ENCODE data around the gene NOP14.

GRCh38 chr4:2382801-2383483 lies 35.5 kb downstream of the ZFYVE28 start:
- PRO-cap, result no peak

GRCh38 chr4:2387009-2387661 lies 31.3 kb downstream of the ZFYVE28 start:
- PRO-cap, result no peak

GRCh38 chr4:2478256-2479012 lies 9.5 kb downstream of the RNF4 start:
- PRO-cap, result no peak

GRCh38 chr4:2485663-2486079 lies 16.8 kb downstream of the RNF4 start:
- PRO-cap, result no peak

- PRO-cap, result no peak
These were observed 21.2 kb downstream of the RNF4 start for GRCh38 chr4:2489790-2490827.

GRCh38 chr4:2786877-2787812 lies 5.7 kb upstream of the SH3BP2 start:
- PRO-cap, result bidirectional peak, plus-strand start at chr4:2787512, minus-strand start at chr4:2787334

DNA sequence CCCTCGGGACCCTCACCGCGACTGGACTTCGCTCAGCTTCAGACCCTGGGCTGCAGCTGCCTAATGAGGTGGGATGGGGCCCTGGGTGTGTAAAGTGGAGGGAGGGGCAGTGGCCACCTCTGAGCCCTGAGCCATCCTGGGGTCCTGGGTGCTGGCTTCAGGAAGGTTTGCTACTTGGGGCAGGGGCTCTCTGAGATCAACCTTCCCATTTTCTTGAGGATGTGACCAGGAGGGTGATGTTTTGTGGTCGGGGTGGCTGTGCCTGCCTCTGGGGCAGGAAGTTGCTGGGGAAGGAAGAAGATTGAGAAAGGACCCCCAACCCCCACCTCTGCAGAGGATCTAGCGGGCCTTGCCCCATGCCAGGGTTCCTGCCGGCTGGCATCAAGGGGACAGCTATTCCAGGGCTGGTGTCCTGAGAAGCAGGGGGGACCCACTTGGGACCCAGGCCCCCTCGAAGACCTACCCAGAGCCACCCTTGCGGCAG lies 6.4 kb downstream of the SH3BP2 start:
- PRO-cap, result unidirectional peak, plus-strand start at position 333 of the sequence

DNA sequence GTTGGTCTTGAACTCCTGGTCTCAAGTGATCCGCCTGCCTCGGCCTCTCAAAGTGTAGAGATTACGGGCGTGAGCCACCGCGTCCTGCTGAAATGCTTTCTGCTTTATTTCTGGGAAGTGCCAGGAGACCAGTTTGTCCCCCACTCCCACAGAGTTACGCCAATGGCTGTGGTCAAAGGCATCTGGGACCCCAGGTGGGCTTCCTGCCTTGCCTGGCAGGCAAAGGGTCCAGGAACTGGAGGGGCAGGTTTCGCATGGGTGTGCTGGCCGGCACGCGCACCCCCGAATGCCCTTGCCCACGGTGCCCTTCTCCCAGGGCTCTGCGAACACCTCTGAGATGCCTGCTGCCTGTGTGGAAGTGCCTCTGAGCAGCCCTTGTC lies 13.1 kb upstream of the ADD1 start:
- PRO-cap, result no peak

DNA sequence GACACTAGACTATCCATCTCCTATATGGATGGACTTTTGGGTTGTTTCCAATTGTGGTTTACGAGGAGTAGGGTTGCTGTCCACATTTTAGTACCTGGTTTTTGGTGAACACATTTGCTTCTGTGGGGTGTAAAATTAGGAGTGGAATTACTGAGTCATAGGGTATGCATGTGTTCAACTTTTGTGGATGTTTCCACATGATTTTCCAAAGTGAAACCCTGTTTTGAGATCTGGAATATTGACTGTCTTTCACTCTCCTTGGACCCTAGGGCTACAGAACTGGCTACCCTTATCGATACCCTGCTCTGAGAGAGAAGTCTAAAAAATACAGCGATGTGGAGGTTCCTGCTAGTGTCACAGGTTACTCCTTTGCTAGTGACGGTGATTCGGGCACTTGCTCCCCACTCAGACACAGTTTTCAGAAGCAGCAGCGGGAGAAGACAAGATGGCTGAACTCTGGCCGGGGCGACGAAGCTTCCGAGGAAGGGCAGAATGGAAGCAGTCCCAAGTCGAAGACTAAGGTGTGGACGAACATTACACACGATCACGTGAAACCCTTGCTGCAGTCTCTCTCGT lies 30.0 kb downstream of the MFSD10 start:
- PRO-cap, result no peak

GRCh38 chr4:2922636-2923038 lies 12.0 kb downstream of the MFSD10 start:
- PRO-cap, result no peak

DNA sequence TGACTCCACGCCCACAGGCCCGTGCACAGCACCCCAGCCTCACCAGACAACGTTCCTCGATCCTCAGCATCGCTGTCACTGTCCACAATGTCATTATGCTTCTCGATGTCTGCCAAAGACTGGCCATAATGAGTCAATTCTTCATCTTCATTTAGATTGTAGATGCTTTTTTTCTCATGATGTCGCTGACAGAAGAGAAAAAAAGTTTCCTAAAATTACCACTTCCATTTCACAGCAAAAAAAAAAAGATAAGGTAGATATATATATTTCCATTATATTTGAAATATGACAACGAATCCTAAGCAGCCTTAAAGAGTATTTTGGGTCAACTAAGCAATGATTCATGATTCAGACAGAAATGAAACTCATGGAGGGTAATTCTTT lies 6.6 kb downstream of the NOP14 start:
- PRO-cap, result no peak

- PRO-cap, result bidirectional peak, plus-strand start at chr4:2963571, minus-strand start at chr4:2963406
These were observed at the start of gene NOP14 for GRCh38 chr4:2962741-2963524. Gene NOP14 (minus strand): TSS chr4:2963406.

- PRO-cap, result no peak
These were observed 5.1 kb downstream of the GRK4 start for GRCh38 chr4:2968254-2969015.

- PRO-cap, result unidirectional peak, minus-strand start at chr4:3047935
These were observed 26.7 kb upstream of the HTT start for GRCh38 chr4:3047543-3048323.

- PRO-cap, result bidirectional peak, plus-strand start at chr4:3075644, minus-strand start at chr4:3075526
These were observed 635 bp downstream of the HTT start for GRCh38 chr4:3074795-3075837.

DNA sequence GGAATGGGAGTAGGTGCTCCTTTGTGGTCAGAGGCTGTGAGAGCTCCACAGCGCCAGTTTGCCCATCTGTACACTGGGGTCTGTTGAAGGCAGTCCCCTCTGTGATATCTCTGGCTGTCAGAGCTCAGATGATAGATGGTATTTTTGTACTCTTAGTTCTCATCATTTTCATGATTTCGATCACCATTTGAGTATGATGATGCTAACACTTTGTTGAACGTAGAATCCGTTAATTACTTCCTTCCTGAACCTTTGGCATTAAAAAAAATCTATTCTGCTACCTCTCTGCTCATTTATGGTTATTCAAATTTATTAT lies 33.9 kb downstream of the HTT start:
- PRO-cap, result no peak

- PRO-cap, result no peak
These were observed 59.8 kb downstream of the HTT start for GRCh38 chr4:3134167-3134877.

DNA sequence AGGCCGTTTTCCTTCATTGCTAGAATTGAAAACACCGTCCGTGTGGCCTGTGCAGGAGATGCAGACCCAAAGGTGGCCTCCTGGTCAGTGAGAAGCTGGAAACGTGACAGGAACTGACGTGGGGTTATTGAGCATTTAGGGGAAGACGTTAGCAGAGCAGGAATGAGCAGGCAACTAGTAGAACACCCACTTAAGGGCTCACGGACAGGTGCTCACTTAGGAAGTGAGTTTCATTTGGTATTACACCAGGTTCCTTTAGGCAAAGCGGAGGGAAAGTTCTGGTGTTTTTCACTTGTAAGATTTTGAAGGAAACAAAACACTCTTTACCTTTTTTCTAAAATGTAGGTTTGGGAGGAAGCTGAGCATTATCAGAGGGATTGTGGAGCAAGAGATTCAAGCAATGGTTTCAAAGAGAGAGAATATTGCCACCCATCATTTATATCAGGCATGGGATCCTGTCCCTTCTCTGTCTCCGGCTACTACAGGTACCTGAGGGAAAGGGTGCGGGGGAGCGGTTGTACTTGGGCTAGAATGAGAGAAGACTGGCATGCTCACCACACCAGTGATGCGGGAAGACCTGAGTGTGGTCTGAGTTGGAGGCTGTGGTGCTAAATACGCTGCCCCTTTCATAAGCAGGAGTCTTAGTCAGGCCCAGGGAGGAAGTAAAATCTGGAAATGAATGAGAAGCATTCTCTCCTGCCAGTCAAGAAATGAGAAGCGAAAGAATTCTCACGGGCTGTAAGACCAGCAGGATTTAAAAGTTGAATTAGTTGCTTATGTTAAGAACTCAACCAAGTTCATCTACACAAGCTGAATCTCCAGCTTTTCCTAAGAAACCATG lies 25.1 kb upstream of the MSANTD1 start:
- PRO-cap, result no peak

DNA sequence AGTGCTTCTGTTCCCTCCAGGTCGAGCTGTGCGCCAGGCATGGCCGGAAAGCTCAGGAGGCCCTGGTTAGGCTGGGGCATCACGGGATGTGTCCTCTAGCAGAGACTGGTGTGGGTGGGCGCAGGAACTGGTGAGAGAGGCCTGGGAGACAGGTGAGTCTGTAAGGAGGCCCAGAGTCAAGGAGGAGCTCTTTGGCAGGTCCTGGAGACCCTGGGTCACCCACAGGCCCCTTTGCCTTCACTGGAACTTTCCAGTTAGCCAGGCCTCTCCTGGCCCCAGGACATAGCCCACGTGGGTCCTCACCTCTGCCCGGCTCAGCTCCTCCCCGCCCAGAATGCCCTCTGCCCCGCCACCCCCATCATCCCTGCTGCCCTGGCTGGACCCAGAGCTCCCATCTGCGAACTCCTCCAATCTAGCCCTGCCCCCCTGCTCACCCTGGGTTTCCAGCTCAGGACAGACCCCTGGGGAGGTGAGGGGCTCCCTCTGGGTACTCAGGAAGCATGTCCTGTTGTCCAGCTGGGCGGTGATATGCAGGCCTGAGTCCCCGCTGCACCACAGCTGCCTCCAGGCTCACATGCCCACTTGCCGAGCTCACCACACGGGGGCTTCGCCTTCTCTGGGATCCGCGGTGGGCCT lies 73.9 kb downstream of the RGS12 start:
- PRO-cap, result no peak

- PRO-cap, result no peak
These were observed 71.9 kb upstream of the HGFAC start for GRCh38 chr4:3369626-3370559.

Measured in bronchial lymph node (tissue), 1 donor.